ENCODE results near the genes XPNPEP3 and TOB2.

DNA sequence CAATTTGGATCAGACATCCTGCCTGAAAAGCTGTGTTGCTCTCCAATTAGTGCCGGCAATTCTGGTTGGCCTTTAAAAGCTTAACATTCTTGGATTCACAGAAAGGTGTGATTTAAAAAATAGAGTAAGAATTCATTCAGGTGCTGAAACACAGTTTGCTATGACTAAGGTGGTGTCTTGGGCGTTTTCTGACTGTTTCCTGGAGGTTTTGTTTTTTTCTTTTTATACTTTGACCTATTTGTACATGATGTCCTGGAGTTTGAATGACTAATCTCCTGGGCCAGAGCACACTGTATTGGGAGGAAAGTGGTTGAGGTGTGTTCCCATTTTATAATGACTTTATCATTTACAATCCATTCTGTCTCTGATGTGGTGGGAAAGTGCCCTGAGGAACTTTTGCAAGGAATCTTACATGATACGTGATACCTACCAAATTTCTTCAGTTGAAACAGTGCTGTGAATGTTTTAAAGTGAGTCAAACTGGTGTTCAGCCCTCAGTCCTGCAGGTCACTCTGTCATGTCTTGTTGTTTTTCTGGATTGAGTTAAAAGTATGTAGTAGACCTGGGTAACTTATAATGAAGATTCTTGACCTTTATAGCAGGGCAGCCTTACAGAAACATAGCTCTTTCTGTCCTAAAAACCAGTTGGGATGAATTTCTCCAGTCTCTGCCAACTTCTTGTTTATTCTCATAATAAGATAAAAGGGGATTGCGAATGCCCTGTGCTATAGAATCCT lies 80.8 kb downstream of the TNRC6B start:
- PRO-cap: no peak

DNA sequence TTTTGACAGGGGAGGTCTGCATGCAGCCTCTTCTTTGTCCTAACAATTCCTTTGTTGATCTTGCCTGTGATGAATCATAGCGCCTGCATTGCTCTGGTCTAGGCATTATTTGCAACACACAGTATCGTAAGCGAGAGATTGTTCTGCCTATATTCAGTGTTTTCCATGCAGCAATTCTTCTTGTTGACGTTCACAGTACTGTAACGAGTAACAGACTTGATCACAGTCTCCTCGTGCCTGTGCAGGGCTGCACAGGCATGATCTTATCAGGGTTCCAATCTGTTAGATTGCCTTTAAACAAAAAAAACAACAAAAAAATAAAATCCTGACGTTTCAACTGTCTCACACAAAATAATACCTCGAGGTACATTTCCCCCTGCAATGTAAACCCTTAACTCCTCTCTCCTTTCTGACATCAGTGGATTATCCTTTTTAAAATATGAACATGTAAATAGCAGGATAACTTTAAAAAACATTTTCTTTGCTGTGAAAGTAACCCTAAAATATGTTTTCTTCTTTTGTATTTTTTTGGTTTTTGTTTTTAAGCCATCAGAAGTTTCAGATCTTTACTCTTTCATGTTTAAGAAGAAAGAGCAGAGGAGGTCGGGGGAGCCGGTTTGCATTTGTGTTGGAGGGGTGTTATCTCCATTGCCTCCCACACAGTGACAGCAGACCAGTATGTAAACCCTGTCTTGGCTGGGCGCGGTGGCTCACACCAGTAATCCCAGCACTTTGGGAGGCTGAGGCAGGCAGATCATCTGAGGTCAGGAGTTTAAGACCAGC lies 13.7 kb upstream of the ADSL start:
- PRO-cap: no peak

GRCh38 chr22:40371333-40371634 lies 890 bp downstream of the SGSM3 start:
- PRO-cap: no peak

- PRO-cap: no peak
Observed at GRCh38 chr22:40416324-40416809, 46.0 kb downstream of the SGSM3 start.

- PRO-cap: no peak
Observed at GRCh38 chr22:40498873-40499655, 128.7 kb downstream of the SGSM3 start.

- PRO-cap: no peak
Observed at GRCh38 chr22:40509307-40510322, 126.9 kb downstream of the MRTFA start.

DNA sequence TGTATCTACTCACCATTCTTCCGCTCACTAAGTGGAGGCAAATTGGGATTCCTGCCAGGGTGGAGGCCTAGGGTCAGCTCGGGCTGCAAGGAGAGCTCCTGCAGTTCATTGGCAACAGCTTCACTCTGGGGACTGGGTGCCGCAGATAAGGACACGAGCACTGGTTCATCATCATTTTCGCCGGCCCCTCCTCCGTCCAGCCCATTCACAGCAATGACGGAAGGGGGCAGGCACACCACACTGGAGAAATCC lies 84.5 kb downstream of the MRTFA start:
- PRO-cap: no peak

DNA sequence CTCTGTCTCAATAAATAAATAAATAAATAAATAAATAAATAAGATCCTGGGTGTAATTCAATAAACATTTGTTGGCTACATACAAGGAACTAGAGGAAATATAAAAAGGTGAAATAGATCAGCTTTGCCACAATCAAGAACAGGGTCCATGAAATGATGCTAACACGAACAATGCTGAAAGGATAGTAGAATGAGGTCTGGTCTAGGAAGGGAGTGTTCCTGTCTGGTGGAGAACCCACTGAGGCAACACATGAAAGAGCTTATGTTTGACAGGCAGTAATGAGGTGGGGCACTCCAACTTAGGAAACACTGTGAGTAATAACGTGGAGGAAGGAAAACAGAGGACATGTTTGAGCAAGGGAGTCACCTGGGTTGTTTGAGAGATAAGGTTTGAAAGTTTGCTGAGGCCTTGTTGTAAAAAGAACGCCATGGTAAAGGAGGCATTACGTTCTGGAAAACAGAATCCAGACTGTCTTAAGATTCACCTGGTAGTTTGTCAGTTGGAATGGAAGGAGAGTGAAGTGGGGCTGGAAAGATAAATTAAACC lies 8.1 kb upstream of the MRTFA start:
- PRO-cap: no peak

DNA sequence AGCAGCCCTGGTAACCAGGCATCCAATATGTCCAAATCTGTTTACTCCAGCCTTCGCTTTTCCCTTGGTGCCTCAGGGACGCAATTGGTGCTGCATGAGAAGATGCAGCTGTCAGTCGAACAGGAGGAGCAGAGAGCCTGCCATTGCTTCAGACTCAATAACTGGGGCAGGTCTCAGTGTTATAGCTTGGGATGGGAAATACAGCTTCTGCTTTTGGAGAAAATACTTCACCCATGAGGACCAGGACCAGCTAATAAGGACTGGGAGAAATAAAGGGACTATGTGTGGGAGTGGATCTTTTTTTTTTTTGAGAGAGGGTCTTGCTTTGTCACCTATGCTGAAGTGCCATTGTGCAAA lies 4.9 kb upstream of the MCHR1 start:
- PRO-cap: no peak

DNA sequence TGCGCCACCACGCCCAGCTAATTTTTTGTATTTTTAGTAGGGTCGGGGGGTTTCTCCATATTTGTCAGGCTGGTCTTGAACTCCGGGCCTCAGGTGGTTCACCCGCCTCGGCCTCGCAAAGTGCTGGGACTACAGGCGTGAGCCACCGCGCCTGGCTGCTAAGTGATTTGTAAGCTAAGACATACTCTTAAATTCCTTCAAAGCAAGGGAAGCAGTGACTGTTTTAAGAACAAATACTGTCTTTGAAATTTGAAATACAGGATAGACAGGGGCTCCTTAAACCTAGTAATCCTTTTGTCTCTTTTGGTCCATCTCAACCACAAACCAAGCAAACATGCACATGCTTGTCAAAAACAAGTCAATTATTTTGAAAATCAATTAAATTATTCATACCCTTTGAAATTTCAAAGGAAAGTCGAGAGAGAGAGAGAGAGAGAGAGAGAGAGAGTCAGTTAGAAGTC lies 47.8 kb downstream of the MCHR1 start:
- PRO-cap: no peak

GRCh38 chr22:40856780-40857851 lies at the start of gene XPNPEP3:
Gene XPNPEP3, plus strand, starts transcription at chr22:40857148.
- PRO-cap: bidirectional peak, plus-strand start at chr22:40857148, minus-strand start at chr22:40856924

GRCh38 chr22:41021455-41022449 lies 70.6 kb downstream of the RBX1 start:
- PRO-cap: unidirectional peak, minus-strand start at chr22:41021793; bidirectional peak, plus-strand start at chr22:41022171, minus-strand start at chr22:41021984

DNA sequence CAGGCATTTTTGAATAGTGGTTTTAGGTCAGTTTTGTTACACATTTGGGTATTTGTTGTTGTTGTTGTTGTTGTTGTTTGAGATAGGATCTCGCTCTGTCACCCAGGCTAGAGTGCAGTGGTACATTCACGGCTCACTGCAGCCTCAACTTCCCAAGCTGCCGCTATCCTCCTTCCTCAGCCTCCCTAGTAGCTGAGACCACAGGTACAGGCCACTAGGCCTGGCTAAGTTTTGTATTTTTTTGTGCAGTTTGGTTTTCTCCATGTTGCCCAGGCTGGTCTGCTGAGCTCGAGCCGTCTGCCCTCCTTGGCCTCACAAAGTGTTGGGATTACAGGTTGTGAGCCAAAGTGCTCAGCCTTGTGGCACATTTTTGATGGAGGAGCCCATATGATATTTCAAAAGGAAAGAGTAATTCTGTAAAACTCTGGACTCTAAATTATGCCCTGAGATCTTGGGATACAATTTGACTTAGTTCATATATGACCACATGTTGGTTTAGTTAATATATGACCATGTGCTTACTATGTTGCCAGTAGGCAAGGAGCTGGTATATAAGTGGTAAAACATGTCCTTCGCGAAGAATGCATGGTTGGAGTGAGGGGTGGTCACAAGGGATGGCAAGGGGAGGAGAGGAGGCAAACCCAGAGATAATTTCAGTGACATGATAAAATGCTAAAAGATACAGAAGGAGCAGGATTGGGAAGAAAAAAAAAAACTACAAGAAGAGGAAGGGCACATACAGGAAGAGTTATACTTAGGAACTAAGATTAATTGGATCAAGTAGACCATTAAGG lies 21.9 kb downstream of the EP300 start:
- PRO-cap: no peak

- PRO-cap: no peak
Observed at GRCh38 chr22:41256676-41257446, 16.1 kb upstream of the CHADL start.

- PRO-cap: no peak
Observed at GRCh38 chr22:41383168-41383434, 1.4 kb downstream of the TEF start.

DNA sequence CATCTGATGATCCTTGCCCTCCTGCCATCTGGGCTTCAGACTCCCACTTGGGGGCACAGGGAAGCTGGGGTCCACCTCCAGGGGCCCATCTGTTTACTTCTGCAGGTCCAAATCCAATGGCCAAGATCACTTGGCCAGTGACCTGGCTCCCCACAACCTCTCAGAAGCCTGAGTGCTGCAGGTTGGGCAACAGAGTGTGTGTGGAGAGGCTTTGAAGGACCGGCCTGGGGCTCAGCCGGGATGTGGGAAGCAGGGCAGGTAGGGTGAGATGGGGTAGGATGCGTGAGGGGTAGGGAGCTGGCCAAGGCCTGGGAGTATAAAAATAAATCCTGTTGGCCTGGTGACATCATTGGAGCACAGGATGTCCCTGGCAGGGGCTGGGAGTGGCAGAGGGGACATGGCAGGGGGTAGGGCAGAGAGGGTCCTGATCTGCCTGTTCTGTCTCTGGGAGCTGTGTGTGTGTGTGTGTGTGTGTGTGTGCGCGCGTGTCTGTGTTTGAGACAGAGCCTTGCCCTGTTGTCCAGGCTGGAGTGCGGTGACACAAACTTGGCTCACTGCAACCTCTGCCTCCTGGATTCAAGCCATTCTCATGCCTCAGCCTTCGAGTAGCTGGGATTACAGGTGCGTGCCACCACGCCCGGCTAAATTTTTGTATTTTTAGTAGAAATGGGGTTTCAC lies 28.6 kb downstream of the TEF start:
- PRO-cap: no peak

DNA sequence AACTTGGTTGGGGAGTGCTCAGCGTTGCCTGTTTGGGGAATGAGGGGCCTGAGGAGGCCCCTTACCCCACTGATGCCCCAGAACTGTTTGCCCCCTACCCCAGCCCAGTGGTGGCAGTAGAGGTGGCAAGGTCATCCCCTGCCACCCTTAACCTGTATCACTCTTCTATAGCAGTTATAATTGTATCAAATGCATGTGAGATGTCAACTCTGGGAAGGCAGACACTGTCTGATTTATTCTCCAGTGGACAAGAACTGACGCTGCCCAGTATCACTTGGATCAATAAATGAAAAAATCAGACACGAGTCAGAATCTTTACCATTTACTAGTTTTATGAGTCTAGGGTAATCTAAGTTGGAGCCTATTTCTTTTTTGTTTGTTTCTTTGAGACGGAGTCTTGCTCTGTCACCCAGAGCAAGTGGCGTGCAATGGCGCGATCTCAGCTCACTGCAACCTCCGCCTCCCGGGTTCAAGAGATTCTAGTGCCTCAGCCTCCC lies 14.5 kb downstream of the TOB2 start:
- PRO-cap: no peak

GRCh38 chr22:41434396-41435607 lies 11.8 kb downstream of the TOB2 start:
- PRO-cap: no peak

DNA sequence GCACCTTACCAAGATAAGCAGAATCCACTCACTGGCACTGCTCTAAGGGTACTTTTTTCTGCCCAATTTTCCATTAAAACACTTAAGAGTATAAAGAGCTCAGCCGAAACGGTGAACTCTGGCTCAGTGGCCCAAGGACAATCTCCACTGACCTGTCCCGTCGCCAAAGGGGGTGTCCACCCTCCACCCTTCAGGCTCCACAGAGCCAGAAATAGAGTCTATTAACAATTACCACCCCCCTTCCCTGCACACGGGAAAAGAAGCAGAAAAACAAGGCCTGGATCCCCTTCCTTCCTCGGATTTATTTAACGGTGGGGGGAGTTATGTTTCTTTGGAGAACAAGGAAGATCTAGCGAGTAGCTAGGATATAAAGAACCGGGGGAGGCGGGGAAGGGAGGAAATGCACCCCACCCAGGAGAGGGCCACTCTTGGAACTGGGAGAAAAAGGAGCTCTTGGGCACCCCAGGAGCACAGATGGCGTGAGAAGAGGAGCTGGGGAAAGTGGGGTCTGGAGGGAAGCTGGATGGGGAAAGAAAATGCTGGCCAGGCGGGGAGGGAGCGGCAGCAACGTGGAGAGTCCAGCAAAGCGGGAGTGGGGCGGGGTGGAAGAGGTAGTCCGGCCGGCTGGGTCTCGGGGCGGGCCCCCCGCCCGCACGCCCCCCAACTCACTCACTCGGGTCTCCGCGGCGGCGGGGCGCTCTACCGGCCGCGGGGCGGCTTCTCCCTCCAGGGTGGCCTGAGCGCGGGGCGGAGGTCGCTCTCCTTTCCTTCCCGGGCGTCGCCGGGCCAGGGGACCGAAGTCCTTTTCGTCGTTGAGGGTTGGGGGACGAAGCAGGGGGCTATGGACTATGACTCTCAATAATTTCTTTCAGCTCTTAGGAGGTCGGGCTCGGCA lies 648 bp downstream of the TOB2 start:
- PRO-cap: no peak

DNA sequence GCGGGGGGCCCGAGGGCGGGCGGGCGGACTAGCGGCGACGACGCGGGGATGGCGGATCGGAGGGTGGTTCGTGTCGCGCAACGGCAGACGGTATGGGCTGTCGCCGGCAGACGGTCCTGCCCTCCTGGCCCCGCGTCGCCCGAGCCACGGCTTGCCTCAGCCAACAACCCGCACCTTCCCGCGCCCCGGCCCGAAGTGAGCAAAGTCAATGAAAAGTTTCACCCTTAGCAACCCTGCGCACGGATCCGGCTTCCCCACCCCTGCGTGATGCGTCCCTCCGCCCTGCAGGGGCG lies at the start of gene TOB2:
Gene TOB2, minus strand, starts transcription at position 201 of the 293 bp plus-strand sequence.
- PRO-cap: bidirectional peak, plus-strand start outside the sequence, minus-strand start at position 197 of the sequence